Lung (tissue), 4 donors: ENCODE measurements around a stretch of chr21.

DNA sequence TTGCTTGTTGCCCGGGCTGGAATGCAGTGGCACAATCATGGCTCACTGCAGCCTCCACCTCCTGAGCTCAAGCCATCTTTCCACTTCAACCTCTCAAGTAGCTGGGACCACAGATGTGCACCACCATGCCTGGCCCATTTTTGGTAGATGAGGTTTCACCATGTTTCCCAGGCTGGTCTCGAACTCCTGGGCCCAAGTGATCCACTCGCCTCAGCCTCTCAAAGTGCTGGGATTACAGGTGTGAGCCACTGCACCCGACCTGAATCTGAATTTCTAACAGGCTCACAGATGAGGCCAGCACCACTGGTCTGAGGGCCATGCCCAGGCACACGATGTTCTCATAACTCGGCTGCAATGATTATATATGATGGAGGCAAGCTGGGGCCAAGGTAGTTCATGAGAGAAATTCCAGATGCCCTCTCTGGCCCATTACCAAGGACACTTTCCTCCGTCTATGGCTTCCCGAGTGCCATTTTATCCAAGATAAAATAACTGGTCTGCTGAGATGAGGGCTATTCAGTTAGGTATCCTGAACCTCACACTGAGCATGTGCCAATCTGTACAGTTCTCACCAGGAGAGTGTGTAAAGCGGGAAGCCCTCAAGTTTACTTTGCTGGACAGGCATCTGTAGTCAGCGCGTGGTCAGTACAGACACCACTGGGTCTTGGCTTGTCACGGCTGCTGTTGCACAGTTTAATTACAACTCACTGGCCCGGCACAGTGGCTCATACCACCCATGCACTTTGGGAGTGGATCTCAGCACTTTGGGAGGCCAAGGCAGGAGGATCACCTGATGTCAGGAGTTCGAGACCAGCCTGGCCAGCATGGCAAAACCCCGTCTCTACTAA lies 16.5 kb downstream of the TMPRSS2 start:
- PRO-cap, result no peak
- RAMPAGE, long total RNA, result no peak
- RRBS, result no CpG with 5 or more reads among the region's 15 CpGs

DNA sequence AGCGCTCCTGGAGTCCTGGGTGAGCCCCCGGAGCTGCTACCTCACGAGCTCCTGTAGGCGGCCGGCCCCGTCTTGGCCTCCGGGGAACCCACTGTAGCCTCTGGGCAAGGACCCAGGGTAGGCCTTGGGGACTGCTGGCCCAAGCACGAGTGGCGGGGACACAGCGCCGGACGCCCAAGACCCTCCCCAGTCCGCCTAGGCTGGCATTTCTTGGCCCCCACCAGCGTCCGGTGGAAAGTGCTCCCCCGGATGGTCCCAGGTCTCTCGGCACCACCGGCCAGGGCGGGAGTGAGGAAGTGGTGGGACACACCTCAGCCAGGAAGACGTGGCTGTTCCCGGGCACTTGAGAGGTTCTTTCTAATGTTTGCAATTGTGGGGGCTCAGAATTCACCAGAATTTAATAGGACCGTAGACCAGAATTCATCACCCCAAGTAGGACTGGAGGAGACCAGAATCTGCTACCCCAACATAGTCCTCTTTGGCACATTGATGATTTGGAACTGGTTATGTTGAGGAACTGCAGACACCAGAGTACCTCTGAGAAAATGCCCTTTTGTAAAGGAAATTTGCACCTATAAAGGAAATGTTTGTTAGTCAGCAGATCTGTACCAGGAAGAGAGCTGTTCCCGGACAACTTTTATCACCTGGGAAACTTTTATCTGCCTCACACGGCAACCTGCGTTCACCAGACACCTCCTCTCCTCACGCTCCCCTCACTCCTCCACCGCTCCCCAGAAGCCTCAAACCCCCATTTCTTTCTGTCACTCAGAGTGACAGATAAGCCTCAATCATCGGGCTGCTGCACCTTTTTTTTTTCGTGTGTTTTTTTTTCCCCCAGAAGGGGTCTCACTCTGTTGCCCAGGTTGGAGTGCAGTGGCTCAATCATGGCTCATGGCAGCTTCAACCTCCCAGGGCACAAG lies 765 bp upstream of the TMPRSS2 start:
- PRO-cap, result no peak
- RAMPAGE, long total RNA, result no peak
- RRBS, result 4% methylated on average over 15 of the region's 29 CpGs

- PRO-cap, result no peak
- RAMPAGE, long total RNA, result no peak
- RRBS, result 75% methylated on average over 3 of the region's 7 CpGs
These were observed 52.8 kb upstream of the TMPRSS2 start for GRCh38 chr21:41560731-41561257.

- PRO-cap, result no peak
- RAMPAGE, long total RNA, result no peak
- RRBS, result 63% methylated on average over 4 of the region's 22 CpGs
These were observed 54.2 kb upstream of the TMPRSS2 start for GRCh38 chr21:41561966-41562757.

DNA sequence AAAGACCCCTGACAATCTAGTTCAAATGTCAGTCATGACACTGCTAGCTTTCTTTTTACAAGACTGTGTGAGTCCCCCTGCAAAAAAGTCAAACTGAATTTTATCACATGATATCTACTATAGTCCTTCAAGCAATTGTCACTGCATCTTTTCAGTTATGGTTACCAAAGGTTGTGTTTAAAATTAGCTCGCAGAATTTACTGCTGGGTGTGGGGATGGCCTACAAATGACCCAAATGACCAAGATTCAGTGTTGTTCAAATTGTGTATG lies 57.3 kb upstream of the TMPRSS2 start:
- PRO-cap, result no peak
- RAMPAGE, long total RNA, result no peak
- RRBS, result no CpG with 5 or more reads among the region's 1 CpG

DNA sequence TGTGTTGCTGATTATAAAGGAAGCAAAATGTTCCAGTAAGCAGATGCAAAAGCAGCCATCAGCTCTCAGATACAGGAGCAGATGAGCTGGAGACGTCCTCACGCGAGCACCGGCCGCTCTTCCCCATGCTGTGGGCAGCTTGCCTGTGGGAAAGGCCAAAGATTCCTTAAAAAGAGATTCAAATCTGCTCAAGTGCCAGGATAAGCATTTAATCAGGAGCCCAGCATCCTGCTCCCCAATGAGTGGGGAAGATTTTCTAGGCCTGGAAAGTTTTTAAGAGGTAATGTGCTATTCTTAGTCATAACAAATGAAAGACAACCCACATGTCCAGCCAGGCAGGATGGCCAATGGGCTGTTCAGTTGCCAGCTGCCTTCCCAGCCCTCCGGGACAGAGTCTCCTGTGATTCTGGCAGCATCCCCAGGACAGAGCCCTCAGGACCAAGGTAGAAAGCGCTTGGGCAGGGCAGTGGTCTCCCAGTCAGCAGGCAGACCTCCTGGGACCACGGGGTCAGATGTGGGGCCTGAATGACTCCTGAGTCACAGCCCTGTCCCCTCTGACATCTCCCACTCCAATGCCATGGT lies 108.2 kb upstream of the TMPRSS2 start:
- PRO-cap, result no peak
- RAMPAGE, long total RNA, result no peak
- RRBS, result no CpG with 5 or more reads among the region's 8 CpGs

GRCh38 chr21:41802636-41803353 lies 35.9 kb upstream of the RIPK4 start:
- PRO-cap, result no peak
- RAMPAGE, long total RNA, result no peak
- RRBS, result 57% methylated on average over 5 of the region's 25 CpGs

- PRO-cap, result no peak
- RAMPAGE, long total RNA, result no peak
- RRBS, result no CpG with 5 or more reads among the region's 9 CpGs
These were observed 10.1 kb downstream of the UMODL1 start for GRCh38 chr21:42081188-42081624.

DNA sequence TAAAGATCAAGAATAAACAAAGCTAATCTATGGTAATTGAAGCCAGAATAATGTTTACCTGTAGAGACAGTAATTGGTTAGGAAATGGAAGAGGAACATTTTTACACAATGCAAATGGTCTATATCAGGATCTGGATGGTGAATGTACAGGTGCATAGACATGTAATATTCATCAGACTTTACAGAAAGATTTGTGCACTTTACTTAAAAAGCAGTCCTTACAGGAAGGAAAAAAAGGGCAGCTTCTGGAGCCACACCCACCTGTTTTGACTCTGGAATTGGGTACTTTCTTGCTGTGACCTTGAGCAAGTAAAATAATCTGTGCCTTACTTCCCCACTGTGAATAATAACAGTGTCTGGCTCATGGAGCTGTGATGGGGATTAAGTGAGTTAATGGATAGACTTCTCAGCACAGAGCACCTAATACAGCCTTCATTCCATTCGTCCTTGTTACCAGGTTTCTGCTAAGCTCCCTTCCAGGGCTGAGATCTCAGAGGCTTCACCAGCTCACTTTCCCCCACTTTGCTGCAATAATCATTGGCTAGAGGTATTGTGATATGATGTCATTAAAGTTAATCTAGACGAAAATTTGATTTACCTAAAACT lies 20.1 kb upstream of the ABCG1 start:
- PRO-cap, result no peak
- RAMPAGE, long total RNA, result no peak
- RRBS, result no CpG with 5 or more reads among the region's 2 CpGs

GRCh38 chr21:42219624-42220097 lies 721 bp downstream of the ABCG1 start:
- PRO-cap, result no peak
- RAMPAGE, long total RNA, result no peak
- RRBS, result 2% methylated on average over 20 of the region's 39 CpGs

DNA sequence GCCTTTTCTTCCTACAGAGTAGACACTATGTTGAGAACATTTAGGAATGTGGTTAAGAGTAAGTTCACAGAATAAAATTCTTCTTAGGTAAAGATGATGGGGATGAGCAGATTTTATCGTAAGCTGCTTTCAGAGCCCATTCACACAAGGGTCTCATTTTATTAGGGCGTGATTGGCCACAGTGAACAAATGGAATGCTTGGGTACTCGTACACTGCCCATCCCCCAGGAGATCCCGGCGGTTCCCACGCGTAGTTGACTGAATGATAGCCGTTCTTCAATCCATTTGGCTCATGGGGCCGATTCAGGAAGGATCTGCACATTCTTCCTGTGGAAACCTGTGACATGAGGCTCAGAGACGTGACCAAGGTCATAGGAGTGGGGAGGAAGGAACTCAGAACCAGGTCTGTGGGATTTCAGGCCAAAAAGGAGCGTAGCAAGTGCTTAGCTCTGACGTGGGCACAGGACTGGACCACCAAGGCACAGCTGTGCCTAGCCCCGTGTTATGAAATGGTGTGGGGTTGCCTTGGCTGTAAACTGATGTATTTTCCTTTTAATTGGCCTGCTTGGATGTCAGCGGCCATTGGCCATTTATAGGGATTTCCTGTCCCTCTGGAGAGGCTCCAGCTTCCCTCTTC lies 11.7 kb downstream of the ABCG1 start:
- PRO-cap, result no peak
- RAMPAGE, long total RNA, result no peak
- RRBS, result no CpG with 5 or more reads among the region's 14 CpGs

DNA sequence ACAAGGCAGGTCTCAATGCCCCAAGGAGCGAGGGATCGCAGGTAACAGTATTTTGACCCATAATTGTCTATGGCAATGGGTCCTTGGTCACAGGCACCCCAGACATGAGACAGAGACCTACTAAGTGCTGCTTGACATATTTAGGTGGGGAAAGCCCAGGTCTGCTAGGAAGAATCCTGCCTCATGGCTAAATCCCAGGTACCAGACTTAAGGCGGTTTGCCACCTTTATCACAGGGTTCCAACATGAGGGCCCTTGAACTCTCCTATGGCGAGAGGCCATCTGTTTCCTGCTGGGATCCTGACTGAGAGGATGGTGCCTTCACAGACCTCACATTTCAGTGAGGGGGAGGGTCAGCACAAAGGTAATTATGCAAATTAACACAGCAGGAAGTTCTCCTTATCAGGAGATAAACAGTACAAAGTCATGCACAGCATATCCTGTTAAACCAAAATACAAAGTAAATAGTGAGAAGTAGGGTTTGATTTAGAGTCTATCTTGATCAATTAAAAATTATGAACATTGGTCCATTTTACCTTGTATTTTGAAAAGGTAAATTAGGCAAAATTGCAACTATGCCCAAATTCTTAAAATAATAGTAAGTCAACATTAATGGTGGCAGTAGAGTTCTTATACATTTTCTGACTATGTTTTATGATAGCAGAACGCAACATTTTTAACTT lies 33.5 kb downstream of the RSPH1 start:
- PRO-cap, result no peak
- RAMPAGE, long total RNA, result no peak
- RRBS, result no CpG with 5 or more reads among the region's 5 CpGs

- PRO-cap, result no peak
- RAMPAGE, long total RNA, result no peak
- RRBS, result no CpG with 5 or more reads among the region's 5 CpGs
These were observed 26.8 kb downstream of the RSPH1 start for GRCh38 chr21:42469176-42469761.

DNA sequence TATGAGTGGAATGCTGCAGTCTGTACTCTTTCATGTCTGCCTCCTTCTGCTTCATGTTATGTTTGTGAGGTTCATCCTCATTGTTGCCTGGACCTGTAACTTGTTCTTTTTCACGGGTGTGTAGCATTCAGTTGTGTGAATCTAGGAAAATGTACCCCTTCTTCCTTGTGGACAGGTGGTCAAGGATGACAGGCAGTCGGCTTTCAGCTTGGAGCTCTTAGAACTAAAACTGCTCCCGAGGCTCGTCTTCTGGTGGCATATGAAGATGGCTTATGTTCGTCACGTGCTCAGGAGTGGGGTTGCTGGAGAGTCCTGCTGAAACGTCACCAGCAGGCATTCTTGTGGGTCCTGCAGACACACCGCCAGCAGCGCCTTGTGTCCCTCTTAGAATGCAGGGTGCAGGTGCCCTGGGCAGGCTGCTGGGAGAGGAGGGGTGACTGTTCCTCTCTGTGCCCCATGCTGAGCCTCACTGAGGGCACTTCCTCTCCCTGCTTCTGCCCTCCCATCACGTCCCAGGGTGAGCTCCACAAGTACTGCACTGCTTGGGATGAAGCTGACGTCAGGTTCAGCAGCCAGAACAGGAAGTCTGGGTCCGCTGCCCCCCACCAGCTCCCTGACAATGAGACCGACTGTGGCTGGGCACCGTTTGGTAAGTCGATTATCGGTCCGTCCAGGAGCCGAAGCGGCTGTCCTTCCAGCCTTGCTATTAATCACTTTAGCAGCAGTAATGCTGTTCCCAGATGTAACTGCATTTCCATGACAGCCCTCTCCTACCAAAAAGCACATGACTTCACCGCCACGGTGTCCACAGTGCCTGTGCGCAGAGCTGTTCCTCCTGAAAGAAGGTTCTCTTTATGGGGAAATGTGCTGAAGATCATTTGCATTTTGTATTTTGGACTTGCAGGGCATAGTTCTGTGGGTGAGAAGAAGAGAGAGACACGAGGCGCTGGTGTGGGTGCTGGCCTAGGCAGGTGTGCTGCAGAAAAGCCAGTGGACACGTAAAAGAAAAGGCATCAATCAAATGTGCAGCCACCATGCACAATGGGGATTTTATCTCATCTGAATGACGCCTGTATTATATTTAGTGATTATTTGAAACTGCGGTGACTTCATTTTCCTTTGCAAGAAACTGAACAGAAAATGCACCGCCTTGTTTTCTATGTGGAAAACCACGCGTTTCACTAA lies 20.9 kb downstream of the SLC37A1 start:
- PRO-cap, result no peak
- RAMPAGE, long total RNA, result no peak
- RRBS, result no CpG with 5 or more reads among the region's 30 CpGs

GRCh38 chr21:42535844-42536286 lies 22.2 kb downstream of the SLC37A1 start:
- PRO-cap, result no peak
- RAMPAGE, long total RNA, result no peak
- RRBS, result no CpG with 5 or more reads among the region's 7 CpGs

DNA sequence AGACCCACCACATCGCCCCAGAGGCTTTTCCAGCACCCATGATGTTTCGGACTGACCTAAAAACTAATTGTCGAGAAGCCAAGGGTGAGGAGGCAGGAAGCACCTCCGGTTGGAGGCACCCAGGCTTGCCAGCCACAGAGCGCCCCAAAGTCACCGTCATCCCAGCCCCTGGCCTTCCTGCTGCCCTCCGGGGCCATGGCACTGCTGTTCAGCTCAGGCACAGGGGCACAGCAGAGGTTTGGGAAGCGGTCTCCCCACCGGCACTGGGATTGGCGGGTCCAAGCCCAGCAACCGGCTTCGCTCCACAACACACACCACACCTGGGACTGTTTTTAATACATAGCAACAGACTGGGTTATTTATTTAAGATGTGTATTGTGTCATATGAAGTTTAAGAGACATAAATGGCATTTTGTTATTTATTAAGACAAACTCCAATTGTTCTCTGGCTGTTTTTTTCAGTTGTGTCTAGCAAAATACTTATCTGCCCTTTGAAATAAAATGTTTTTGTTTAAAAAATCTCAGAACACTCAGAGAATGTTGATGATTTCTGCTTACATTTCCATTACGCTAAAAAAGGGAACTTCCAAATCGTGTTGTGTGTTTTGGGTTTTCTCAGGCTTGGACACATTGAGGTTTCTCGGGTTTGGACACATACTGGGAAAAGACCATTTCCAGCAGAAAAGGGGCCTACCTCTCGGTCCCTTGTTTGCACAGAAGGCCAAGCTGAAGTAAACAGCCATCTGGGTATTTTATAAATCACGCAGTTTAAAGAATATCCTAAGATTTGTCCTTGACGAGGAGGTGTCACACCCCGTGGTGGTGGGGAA lies 67.5 kb downstream of the SLC37A1 start:
- PRO-cap, result no peak
- RAMPAGE, long total RNA, result no peak
- RRBS, result 83% methylated on average over 6 of the region's 19 CpGs

DNA sequence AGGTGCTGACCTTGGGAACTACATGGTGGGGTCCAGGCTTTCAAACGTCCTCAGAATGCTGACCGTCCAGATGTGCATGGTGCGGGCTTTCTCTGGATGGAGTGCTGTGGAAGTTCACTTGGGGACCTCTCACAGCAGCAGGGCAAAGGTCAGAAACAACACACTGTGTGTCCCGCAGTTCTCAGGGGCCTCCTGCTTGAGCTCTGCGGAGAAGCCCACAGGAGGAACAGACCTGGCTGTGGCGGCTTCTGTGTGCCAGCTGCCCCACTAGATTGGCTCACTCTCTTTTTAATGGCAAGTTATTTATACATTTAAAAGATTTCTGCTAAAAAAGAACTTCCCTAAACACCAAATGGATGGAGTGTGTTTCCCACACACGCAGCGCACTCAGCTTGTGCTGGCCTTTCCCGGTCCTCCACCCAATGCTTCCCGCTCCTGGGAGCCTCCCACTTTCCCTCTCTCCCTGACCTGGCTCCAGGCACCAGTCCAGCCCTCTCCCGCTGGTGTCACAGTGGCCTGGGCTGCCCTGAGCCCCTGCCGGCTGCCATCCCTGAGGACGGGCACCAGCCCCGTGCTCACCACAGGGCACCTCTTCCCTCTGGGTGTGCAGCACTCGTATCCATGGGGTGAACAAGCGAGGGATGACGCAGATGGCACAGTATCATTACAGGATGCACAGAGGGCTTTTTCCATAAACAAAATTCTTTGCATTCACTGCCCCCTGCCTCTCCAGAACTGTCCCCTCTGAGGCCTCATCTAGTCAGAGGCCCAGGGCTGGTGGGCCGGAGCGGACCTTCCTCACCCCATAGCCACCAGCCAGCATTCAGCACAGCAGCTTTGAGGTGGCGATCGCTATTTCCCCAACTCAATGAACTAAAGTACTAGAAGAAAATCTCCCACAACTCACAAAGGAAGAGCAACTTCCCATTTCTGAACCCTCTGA lies 68.4 kb downstream of the SLC37A1 start:
- PRO-cap, result no peak
- RAMPAGE, long total RNA, result no peak
- RRBS, result no CpG with 5 or more reads among the region's 21 CpGs

DNA sequence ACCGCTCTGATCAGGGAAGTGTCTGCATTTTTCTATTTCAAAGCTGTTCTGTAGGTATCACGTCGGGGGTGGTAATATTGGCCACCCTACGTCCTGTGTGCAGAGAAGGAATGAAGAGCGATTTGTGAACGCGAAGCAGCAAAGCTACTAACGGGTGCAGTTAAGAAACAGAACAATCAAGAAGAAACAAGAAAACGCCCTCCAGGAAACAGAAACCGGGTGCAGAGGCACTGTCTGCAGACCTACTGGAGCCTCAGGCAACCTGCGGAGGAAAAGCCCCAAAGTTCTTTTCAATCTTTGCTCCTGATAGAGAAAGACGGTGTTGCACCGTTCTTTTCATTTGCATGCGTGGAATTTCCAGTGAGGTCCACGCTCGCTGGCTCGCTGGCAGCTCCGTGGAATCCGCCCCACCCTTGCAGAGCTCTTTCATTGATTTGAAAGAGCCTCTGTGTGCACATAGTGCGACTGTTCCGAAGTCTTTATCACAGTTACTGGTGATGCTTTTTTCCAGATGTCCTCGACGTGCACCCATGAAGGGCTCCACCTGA lies 37.0 kb upstream of the PDE9A start:
- PRO-cap, result no peak
- RAMPAGE, long total RNA, result no peak
- RRBS, result no CpG with 5 or more reads among the region's 23 CpGs

DNA sequence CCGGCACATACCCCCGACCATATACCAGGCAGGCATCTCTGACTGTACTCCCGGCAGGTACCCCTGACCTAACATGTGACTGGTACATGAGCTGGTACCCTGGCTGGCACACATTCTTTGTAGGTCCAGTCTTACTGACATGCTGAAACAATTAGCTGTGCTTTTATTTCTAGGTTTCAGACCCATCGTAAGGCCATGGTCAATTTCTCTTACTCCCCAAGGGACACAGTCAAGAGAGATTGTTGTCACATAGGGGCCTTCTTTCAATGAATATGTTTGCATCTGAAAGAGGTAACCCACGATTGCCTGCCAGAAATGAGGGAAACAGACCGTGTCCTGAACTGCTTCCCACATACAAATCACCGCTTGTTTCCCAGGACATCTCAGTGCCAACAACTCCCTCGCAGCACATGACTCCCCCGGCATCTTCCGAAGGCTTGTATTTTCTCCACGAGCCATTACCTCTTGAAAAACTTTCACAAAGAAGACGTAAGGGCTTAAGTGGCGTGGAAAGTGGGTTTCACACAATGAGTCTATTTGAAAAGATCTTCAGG lies 31.7 kb upstream of the PDE9A start:
- PRO-cap, result no peak
- RAMPAGE, long total RNA, result no peak
- RRBS, result 88% methylated on average over 1 of the region's 13 CpGs

- PRO-cap, result no peak
- RAMPAGE, long total RNA, result no peak
- RRBS, result no CpG with 5 or more reads among the region's 14 CpGs
These were observed 1.6 kb upstream of the PDE9A start for GRCh38 chr21:42651673-42652270.